Measurements from ENCODE around the gene CRYZL1.

GRCh38 chr21:33326618-33326916 is 1.8 kb downstream of the IFNAR1 start:
- PRO-cap: unidirectional peak, minus-strand start at chr21:33326744

GRCh38 chr21:33332046-33332518 is 7.3 kb downstream of the IFNAR1 start:
- PRO-cap: no peak

DNA sequence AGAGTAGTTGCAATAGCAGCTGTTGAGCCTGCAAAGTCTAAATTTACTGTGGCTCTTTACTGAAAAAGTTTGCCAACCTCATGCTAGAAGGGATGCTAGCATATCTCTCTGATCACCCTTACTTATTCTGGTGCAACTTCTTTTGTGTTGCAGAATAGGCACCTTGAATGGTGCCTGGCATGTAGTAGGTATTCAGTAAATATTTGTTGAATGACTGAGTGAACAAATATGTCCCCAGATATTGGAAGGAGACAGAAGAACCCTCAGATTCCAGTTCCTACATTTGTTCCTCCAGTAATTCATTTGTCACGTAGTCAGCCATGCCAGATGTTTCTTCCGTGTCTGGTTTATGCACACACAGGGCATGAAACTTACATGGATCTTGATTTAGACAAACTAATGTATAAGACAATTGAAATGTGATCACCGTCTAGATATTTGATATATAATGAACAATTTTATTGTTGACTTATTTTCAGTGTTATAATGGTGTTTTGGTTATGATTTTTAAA is 18.8 kb downstream of the IFNGR2 start:
- PRO-cap: no peak

DNA sequence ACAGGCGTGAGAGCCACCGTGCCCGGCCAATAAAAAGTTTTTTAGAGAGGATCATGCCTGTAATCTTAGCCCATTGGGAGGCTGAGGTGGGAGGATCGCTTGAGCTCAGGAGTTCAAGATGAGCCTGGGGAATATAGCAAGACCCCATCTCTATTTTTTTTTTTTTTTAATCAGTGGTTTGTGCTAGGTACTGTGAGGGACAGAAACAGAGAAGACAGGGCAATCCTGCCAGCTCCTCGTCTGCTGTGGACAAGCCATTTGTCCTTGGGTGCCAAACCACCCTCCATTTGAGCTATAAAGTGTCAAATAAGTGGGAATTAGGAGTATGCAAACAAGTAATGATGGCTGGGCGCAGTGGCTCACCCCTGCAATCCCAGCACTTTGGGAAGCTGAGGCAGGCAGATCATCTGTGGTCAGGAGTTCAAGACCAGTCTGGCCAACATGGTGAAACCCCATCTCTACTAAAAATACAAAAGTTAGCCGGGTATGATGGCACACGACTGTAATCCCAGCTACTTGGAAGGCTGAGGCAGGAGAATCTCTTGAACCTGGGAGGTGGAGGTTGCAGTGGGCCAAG is 20.6 kb downstream of the IFNGR2 start:
- PRO-cap: no peak

- PRO-cap: no peak
These were observed 14.5 kb downstream of the SON start for GRCh38 chr21:33557240-33557752.

DNA sequence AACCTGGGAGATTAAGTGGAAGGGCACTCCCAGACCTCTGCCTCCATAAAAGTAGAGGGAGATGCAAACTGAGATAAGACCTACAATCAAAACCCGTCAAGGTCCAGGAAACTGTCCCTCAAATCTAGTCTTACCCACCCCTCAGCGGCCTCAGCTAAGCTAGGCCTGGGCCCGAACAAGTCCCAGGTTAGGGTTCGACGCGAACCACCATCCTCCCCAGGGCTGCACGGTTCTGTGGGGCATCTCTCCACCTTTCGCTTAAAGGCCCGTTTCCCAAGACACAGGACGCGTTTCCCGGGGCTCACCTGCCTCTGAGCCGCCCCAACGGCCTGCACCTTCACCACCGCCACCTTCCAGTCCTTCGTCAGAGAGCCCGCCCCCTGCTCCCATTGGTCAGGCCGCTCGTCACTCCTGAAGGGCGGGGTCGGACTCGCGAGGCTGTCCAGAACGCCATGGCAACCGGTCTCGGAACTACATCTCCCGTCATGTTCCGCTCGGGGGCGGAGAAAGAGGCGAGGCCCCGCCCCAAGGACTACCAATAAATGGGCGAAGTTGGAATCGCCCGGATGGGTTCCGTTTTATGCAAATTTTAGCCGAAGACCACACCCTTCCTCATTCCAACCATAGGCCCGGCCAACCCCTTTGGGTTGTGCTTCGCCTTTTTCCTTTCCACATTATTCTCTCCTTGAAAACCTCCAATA is at the start of gene CRYZL1:
Gene CRYZL1, minus strand, starts transcription at position 366 of the 701 bp plus-strand sequence.
- PRO-cap: bidirectional peak, plus-strand start at position 615 of the sequence, minus-strand start at position 366 of the sequence

DNA sequence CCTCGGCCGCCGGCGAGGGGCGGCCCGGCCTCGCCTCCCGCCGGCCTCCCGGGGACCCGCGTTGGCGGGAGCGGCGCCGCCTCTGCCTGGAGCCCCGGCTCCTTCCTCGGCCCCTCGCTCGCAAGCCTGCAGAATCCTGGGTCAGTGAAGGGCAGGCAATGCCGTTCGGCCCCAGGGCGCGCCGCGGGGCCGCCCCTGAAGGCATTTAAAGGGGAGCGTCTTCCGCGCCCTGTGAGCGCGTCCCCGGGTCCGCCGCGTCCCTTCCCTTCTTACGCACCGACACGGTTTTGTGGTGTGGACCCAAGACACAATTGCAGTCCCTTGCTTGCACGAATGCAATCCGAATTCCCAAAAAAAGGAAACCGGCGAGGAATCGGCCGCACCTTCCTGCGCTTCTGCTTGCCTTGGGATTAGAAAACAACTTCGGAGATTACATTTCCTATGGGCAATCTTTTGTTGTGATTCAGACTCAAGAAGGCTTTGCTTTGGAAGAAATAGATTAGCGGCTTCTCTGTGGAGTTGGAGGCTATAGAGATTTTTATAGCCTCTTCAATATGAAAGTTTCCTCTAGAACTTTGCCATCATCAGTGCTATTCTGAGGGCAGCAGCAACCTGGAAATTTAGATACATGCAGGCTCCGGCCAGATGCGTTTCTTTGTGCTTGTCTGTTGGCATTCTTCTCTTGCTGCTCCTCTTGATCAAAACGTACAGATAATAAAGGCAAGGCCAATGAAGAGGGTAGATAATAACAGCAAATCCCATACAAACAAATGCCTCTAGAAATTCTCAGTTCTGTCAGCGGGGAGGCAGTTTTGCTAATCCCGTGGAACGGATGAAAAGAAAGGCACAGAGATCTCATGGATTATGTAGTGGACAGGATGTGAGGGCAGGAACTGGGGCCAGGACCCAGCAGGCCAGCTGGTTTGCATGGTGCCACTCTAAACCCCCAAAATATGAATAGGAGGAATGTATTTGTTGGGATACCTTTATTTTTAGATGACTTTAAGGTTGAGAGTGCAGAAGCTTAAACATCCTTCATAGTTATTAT is 1.1 kb downstream of the ITSN1 start:
- PRO-cap: no peak

- PRO-cap: no peak
These were observed 2.8 kb downstream of the ITSN1 start for GRCh38 chr21:33645099-33645563.

DNA sequence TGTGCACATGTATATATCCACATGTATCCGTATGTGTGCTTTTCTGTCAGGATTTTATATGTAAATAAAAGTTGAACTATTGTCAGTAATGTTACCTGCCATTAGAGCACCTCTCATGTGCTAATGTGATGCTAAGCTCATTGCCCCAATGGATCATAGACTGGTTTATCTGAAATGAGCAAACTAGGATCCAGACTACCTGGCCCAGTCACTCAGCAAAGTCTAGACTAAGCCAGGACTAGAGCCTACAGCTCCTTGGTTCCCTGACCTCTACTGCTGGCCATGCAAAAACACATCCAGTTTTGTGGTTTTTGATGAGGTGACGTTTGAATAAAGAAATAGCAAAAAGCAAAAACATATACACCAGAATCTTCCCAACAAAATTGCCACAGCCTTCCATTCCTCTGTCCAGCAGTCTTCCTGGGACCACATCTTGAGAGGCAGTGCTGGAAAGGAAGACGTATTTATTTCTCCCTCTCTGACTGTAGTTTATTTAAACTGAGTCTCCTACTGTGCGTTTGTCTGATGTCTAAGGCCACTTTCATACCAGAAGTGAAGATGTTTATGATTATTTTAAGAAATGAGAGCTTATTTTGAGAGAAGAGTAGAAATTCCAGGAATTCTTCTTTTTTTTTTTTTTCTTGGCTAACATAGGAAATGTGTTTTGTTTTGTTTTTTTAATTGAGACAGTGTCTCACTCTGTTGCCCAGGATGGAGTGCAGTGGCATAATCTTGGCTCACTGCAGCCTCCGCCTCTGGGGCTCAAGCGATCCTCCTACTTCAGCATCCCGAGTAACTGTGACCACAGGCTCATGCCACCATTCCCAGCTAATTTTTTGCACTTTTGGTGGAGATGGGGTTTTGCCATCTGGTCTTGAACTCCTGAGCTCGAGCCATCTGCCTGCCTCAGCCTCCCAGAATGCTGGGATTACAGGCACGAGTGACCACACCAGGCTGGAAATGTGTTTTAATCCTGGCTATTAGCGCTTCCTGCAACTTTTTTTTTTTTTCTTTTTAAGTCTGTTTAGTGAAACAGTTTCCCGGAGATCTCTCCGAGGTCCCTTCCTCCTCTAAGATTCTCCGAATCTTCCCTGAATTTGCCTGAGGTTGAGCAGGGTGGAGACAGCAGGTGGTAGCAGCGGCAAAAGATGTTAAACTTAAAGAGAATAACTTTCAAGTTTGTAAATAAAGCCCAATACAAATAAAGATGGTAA is 118.5 kb downstream of the ITSN1 start:
- PRO-cap: no peak

DNA sequence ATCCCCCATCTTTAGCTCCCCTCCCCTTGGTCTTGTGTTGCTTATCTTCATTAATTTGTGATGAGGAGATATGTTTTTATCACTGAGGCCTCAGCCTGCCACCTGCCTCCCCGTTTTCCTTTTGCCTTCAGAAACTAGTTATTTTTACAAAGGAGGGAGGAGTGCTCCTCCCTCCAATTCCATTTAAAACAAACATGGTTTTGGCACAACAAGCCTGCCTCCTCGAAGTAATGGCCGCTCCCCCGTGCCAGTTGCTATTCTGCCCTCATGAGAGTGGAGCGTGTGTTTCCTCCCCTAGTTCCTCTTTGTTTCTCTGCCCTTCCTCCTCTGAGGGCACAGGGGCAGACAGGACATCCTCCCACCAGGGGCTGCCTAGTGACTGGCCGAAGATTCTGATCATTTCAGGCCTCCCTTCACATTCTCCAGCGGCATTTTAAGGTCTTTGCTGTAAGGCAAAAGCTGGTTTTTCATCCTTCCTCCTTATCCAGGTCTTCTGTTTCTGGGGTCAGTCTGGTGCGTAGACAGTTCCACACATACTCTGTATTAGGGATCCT is 78.2 kb upstream of the ATP5PO start:
- PRO-cap: no peak

- PRO-cap: no peak
These were observed 43.3 kb upstream of the MRPS6 start for GRCh38 chr21:34029909-34030660.

DNA sequence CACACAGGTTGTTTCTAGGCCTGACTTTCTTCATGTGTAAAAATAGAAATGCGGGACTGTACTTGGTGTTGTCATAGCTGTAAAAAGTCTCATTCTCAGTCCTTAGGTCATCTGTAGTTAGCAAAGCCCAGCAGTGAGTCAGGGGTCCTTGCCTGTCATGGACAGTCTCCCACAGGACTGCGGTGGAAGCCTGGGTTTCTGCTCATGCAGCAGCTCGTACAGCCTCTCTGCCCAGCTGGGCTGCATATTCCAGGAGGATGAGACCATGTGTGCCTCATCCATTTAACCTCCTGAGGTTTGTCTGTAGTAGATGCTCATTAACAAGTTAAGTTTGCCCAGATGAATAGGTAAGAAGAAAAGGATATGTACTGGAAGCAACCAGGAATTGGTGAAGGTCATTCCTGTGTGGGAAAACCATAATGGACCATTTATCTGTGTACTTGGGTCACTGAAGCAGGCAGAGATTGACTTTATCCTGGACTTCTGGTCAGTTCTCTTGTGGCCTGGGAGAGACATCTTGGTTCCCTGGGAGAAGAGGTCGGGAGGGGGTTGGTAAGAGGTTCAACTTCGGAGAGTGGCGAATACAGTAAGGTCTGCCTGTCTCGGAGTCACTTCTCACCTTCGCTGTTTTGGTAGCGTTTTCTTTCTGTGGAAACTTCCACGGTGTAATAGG is 58.4 kb downstream of the MRPS6 start:
- PRO-cap: no peak

- PRO-cap: no peak
These were observed 2.0 kb upstream of the KCNE2 start for GRCh38 chr21:34361829-34362215.

DNA sequence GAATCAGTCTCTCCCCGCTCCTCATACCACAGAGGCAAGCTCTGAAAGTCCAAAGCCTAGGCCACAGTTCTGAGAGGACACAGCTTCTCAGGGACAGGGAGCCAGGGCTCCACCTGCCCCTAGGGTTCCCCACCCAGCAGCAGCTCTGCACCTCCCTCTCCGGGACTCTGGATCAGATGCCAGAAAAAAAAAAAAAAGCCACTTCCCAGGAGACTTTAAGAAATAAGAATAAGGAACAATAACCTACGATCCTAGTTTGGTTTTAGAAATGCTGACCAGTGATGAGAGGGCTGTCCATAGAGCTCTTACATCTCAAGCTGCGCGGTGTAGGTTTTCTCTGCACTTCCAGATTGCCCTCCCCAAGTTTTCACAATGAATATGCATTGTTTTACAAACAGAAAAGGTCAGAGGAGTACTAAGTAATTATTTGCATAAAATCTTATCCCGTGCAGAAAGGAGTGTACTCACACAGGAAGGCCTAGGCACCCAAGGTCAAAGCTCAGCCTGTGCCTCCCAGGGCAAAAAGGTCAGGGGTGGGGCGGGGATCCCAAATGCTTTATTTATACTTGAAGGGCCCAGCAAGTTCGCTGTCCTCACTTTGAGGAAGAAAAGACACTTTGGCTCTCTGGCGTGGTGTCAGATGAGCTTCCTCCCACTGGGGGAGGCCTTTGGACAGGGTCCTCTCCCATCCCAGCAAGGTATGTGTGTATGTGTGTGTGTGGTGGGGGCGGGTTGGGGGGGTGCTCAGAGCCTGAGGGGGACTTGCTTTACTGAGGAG is 10.2 kb upstream of the KCNE1 start:
- PRO-cap: no peak

- PRO-cap: no peak
These were observed 11.2 kb upstream of the KCNE1 start for GRCh38 chr21:34523010-34523902.

DNA sequence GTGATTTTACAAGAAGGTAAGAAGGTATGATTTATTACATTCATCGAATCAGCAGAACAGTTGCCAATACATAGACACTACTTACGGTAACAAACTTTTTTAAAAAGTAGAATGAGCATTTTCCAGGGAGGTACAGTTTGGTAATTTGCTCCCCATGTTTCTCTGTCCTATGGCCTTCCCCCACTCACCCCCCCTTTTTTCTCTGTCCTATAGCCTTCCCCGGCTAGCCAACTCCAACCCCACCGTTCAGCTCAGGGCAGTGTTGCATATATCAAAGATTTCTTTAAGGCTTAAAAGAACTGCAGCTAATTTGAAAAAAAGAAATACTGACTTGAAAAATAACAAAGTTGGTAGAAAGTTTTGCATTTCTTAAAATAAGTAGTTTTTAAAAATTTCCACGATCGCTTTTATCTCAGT is 12.2 kb upstream of the KCNE1 start:
- PRO-cap: no peak

DNA sequence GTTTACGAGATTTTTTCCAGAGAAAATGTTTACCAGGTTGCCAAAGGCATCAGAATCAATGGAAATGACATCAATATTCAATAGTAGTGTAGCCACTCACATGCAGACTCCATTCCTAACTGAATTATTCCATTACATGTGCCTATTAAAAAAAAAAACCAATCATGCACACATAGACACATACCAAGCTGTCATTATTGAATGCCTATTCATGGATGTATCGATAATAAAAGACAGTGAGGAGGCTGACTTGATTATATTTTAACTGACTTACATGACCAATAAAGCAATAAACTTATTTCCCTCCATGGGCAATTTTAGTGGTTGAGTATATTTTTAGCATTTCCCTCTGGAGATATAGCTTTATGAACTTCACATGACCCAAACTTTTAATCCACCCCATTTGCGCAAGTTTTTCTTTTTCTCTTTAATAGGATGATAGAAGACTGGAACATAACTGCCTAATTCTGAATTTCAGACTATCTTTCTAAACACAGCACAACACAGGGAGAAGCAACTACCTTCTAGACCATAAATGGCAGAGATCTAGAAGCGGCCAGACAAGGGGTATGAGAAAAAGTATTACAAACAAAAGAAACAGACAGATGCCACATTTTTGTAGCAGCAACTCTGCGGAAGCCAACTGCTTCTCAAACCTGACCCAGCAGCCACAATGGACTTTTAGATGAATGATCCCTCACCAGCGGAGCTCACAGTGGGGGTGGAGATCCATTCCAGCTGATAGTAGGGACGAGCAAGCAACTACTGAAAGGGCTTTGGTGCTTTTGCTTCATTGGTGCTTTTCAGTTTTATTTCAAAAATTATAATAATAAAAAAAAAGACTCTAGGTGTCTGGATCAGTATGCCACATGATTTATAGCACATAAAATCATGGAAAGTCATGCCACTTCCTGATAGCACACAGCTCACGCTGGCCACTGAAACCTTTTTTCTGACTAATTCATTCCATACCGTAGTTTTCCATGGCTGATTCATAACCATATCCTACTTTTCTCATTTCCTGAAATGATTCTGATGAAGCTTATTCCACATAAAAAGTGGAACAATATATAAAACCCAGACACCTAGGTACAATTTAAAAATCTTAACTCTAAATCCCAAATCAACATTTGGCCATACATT is 40.9 kb upstream of the KCNE1 start:
- PRO-cap: no peak

GRCh38 chr21:34726504-34727109 is 57.8 kb downstream of the CLIC6 start:
- PRO-cap: no peak

GRCh38 chr21:34736798-34737422 is 68.1 kb downstream of the CLIC6 start:
- PRO-cap: no peak

DNA sequence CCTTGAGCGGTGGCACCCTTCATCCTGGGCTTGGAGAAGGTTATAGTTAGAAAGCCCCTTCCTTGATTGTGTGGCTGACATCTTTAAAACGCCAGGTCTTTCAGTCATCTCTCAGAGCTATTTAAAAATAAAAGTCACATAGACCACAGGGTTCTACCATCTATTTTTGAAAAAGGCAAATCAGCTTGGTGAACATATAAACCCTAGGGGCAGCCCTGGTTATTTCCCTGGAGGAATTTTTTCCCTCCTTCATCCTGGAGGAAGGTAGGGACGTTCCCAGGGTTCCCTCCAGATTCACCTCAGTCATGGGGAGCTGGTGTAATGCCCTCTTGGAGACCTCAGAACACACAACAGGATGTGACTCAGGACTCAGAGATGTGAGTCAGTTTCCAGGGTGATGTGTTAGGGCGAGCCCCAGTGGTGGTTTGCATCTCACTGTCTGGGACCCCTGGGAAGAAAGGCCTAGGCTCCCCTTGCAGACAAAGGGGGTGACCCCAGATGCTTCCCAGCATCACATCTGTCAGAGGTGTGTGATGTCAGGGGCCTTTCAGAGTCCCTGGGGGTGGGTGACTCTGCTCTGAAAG is 138.6 kb downstream of the CLIC6 start:
- PRO-cap: no peak